Amniotic epithelial cell (primary cell): ENCODE measurements around a stretch of chr21.

DNA sequence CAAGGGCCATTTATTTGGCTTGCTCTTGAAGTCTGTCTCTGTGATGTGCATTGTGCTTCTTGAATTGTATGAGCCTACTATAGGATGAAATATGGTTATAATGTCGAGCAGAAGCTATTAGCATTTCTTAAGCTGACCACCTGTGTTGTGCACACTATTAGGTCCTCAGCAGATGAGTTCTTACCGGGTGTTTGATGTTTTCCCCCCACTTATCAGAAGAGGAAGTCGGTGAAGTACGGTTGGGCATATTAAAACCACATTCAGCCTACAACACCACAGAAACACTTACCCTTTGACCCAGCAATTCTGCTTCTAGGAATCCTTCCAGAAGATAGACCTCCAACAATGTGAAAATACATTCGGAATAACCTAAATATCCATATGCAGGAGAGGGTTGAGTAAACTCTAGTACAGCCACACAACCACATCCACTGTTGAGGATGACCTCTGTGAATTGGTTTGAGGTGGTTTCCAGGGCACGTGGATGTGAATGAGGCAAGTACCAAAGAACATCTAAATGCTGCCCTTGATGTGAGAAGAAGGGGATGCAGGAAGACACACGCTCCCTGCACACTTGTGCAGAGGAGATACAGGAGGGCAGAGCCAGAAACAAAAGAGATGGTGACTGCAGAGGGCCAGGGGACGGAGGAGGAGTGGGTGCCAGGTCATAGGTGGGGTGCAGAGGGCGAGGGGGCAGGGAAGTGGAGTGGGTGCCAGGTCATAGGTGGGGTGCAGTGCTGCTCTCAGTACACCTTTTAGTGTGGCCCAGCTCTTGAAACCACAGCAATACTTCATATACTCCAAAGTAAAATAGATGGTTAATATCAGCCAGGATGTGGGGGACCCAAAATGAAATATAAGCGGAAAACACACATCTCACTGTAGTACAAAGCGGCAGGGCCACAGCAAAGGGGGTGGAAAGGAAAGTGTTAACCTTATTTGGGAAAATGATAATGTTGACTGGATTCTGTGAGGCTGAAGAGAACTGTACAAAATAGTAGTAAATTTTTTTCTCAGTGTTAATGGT is 12.8 kb downstream of the ADARB1 start:
- RRBS: no CpG with 5 or more reads among the region's 11 CpGs

- RRBS: no CpG with 5 or more reads among the region's 6 CpGs
Measured at GRCh38 chr21:45097343-45097671, 22.9 kb downstream of the ADARB1 start.

DNA sequence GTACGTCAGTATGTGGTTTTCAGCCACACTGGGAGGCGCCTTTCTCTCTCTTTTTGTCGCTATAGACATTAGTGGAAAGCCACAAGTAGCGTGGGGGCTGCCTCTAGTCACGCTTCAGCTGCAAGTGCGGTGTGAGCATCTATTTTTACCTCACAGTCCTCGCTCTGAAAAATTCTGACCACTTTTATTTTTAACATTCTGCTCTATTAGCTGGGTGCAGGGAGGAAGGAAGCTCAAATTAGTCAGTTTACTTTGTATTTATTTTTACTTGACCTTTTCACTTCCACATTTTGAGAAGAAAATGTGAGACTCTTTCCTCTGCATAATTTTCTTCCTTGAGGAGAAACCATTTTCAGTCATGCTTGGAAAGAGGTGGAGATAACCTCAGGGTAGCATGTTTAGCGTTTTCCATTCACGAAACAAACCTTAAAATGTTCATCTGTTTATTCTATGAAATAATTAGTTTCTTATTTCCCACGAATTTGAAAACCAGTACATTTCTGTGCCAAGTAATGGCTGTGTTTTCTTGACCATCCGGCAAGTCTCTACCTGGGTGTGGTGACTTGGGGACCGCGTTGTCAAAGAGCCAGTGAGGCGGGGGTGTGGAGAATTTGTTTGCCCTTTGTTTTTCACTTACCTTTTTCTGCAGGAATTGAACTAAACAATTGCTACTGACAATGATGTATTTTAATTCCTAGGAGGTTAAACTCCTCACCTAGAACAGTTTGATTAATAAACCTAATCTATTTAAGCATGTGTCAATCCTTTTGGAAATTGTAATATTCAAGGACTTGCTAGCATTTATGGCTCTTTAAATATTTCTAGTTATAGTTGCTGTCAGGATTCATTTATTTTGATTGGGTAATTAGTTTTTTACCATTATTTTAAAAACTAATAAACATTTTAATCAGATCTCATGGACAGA is 35.7 kb downstream of the ADARB1 start:
- RRBS: no CpG with 5 or more reads among the region's 14 CpGs

GRCh38 chr21:45278428-45278952 is 9.2 kb downstream of the POFUT2 start:
- RRBS: 97% methylated on average over 7 of the region's 20 CpGs

DNA sequence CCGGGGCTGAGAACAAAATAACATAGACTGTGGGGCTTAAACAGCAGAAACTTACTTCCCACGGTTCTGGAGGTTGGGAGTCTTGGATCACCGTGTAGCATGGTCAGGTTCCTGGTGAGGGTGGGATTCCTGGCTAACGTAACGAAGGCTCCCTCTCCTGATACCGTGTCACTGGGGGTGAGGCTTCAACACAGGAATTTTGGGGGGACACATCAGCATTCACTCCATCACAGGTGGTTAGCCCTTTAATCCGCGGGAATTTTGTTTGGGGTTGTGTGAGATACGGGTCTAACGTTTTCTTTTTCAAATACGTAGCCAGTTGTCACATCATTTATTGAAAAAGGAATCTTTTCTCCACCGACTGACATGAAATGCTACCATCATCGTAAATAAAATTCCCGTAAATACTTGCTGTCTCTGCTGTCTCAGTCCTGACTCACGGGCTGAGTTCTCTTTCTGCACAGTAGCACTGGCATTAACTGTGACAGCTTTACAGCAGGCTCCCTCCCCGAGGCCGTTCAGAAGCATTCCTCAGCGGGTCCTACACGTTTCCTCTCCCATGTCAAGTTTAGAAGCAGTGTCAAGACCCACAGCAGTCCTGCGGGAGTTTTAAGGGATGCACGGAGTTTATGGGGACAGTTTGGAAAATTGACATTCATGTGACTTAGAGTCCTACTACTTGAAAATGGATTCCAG is 8.2 kb upstream of the POFUT2 start:
- RRBS: no CpG with 5 or more reads among the region's 21 CpGs

GRCh38 chr21:45308051-45308858 is 20.6 kb upstream of the POFUT2 start:
- RRBS: 4% methylated on average over 3 of the region's 24 CpGs

GRCh38 chr21:45336691-45337352 is 49.1 kb upstream of the POFUT2 start:
- RRBS: no CpG with 5 or more reads among the region's 10 CpGs

- RRBS: no CpG with 5 or more reads among the region's 23 CpGs
Measured at GRCh38 chr21:45403830-45404548, 976 bp upstream of the COL18A1 start.

- RRBS: 60% methylated on average over 4 of the region's 46 CpGs
Measured at GRCh38 chr21:45420095-45421418, 15.6 kb downstream of the COL18A1 start.

- RRBS: 98% methylated on average over 10 of the region's 25 CpGs
Measured at GRCh38 chr21:45490969-45491501, 51.2 kb downstream of the SLC19A1 start.

DNA sequence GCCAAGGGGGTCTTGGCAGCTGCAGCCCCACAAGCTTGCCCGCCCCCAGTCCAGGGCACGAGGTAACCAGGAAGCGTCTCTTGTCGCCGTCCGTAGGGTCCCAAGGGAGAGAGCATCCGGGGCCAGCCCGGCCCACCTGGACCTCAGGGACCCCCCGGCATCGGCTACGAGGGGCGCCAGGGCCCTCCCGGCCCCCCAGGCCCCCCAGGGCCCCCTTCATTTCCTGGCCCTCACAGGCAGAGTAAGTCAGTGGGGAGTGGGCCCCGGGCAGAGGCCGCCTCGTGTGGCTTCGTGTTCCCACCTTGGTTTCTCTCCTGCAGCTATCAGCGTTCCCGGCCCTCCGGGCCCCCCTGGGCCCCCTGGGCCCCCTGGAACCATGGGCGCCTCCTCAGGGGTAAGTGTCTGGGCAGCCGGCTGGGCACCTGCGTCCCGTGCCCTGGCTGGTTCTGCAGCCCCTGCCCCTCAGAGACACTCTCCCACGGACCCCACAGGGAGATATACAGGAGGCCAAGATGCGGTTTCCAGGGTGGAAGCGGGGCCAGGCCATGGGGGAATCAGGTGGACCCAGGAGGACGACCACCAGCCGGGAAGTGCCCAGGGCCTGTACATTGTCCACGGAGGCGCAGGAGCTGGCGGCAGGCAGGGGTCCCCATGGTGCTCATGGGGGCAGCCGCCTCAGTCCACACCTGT is 37.1 kb downstream of the SLC19A1 start:
- RRBS: 87% methylated on average over 10 of the region's 33 CpGs

DNA sequence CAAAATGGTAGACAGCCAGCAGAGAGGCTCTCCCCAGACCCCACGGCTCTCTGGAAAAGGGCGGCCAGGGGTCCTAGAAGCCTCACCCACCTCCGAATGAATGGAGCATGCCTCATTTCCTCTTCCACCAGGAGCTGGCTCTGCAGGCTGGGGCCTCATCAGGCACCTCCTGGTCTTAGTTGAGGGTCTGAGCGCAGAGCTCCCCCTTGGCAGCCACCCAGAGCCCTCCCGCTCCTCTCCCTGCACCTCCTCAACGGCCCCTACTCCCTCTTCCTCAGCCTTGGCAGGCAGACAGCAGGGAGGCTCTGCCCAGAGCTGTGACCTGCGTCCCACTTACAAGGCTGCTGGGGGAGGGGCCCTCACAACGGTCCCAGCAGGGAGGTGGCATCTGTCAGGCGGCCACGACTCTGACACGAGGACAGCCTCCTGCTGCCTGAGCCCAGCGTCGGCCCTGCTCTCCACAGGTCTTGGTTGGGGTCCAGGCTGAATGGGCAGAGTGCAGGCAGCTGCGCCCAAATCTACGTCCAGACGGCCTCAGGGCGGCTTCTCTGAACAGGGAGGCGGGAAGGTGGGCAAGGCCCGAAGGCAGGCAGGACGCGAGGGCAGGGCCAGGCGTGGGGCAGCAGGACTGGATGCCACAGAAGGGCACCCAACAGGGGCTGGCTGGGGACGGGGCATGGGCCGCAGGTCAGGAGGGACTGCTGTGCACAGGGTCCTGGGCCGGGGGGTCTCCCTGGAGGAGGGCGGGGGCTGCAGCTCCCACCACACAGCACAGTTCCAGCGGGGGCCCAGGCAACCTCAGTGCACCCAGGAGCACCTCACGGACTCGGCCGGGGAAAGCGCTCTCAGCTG is 7.6 kb downstream of the SLC19A1 start:
- RRBS: no CpG with 5 or more reads among the region's 31 CpGs

DNA sequence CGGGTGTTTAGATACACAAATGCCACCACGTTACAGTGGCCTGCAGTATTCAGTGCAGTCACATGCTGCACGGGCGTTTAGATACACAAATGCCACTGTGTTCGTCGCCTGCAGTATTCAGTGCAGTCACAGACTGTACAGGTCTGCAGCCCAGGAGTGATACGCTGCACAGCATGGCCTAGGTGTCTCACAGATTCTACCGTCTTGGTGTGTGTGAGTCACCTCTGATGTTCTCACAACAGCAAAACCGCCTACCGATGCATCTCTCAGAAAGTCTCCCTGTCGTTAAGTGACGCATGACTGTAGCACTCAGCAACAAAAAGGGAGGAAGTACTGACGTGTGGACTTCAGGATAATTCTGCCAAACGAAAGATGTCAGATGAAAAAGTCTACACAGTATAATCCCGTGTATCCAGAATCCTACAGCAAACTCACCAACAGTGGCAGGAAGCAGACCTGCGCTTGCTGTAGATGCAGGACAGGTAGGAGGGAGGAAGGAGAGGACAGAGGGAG is 36.4 kb upstream of the PCBP3 start:
- RRBS: no CpG with 5 or more reads among the region's 16 CpGs

DNA sequence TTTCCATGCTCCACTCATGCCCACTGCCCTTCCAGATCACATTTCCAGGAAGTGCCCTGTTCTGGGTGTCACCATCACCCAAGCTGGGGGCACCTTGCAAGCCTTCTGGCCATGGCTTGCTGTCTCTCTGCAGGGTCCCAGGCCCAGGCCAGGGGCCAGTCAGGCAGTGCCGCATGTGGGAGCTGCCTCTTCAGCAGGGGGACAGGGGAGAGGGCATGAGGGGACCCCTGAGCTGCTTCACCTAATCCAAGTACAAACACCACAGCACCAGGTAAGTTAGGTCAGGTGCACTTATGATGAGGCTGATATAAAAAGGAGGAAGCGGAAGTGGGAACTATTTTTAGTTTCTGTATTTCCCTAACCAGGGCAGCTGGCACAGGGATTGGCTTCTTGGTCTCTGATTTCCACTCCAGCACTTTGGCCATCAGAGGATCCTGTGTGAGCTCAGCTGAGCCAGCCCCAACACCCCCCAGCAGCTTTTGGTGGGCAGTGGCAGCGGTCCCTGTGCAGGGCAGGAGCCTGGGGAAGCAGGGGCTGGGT is 3.5 kb upstream of the PCBP3 start:
- RRBS: no CpG with 5 or more reads among the region's 3 CpGs

DNA sequence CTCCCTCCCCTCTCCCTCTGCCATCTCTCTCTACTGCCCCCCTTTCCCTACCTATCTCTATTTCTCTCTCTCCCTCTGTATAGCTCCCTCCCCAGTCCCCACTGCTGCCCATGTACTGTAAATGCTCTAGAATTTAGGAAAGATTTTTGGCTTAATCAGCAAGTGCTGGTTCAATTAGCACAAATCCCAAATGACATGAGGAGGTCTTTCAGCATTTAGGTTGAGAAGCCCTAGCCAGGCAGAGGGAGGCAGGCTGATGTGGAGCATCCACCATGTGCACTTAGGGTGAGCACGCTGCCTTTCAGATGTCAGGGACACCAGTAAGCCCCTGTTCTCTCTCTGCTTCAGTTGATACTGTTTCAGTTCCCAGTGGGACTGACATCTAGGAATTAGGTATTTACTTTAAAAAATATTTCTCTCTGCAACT is 63.0 kb downstream of the PCBP3 start:
- RRBS: no CpG with 5 or more reads among the region's 1 CpG

DNA sequence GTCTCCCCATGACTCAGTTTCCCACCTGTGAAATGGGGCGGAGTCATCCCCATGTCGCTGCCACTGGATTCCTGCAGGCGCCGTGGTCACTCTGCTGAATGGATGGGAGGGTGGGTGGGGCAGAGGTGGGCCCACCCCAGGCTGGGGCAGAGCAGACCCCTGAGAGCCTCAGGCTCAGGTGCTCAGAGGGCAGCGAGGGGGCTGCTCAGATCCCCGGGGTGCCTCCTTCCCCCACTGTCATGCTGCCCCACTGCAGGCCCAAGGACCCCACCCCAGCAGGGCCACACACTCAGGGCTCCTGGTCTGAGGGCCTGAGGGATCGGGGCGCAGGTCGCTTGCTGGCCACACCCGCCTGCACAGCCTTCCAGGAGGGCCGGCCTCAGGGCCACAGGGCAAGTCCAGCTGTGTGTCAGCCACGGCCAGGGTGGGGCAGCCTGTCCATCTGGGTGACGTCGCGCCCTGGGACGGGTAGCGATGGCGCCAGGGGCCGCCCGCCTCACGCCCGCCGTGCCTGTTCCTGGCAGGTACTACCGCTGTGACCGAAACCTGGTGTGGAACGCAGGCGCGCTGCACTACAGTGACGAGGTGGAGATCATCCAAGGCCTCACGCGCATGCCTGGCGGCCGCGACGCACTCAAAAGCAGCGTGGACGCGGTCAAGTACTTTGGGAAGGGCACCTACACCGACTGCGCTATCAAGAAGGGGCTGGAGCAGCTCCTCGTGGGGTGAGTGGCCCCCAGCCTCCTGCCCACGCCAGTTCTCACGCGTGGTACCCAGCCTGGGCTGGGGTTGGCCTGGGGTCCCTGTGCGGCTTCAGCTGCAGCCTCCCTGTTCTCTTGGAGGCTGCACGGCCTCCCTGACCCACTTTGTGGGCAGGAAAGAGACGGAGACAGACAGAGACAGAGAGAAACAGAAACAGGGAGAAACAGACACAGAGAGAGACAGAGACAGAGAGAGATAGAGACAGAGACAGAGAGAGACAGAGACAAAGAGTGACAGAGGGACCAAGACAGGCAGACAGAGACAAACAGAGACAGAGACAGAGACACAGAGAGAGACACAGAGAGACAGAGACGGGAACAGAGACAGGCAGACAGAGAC is 2.5 kb downstream of the COL6A1 start:
- RRBS: no CpG with 5 or more reads among the region's 48 CpGs

- RRBS: no CpG with 5 or more reads among the region's 28 CpGs
Measured at GRCh38 chr21:45986905-45987285, 5.3 kb downstream of the COL6A1 start.

- RRBS: no CpG with 5 or more reads among the region's 35 CpGs
Measured at GRCh38 chr21:46021723-46022859, 40.5 kb downstream of the COL6A1 start.

DNA sequence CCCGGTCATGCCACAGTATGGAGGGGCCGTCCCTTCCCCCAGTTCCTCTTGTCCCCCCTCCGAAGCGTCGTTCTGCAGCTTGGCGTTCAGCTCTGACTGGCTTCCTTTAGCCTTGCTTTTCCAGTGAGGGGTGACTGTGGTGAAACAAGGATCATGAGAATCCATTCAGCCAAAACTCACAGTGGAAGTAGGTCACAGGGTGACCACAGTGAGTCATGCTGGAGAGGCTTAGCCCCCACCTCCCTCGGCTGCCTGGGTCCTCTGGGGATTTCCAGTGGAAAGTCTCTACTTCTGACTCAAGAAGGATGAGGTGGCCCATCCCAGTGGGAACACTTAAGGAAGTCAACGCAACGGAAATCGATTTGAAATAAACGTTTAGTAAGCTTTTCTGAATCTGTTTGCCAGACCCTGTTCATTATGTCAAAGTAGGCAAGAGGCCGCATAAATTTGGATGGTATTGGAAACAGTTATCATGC is 37.2 kb upstream of the COL6A2 start:
- RRBS: no CpG with 5 or more reads among the region's 12 CpGs

DNA sequence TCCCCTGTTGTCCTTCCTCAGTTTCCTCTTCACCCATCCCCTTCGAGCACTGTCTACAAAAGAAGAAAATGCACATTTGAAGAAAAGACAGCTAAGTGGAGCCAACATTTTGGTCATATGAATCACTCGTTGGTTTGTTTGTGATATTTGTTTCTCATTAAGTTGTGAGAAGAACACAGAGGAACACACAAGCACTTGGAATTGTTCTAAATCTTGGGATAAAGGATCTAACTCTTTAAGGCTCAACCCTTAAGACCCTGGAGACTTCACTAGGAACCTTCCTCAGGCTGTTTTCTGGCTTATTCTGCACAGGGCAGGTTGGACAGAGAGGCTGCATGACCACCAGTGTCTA is 35.4 kb upstream of the COL6A2 start:
- RRBS: no CpG with 5 or more reads among the region's 2 CpGs